ENCODE measurements around a stretch of chr5.

DNA sequence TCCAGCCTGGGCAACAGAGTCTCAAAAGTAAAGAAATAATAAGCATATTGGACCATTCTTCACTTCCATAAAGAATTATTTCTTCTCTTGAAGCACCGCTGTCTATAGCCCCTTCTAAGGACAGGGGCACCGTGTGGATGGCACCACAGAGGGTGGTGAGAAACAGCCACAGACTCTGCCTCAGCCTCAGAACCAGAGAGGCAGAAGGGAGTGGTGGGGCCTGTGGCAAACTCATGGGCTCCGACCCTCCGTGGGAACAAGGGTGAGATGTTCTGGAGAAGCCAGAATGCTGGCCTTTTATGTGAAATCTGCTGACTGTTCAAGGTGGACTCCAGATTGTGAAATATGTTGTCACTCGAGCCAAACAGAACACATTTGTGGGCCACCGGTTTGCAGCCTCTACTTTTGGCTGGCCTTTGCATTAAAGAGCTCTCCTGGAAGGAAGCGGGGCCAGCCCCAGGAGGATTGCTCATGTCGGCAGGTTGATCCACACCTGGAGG is 62.3 kb downstream of the ERGIC1 start:
- RRBS: no CpG with 5 or more reads among the region's 8 CpGs

DNA sequence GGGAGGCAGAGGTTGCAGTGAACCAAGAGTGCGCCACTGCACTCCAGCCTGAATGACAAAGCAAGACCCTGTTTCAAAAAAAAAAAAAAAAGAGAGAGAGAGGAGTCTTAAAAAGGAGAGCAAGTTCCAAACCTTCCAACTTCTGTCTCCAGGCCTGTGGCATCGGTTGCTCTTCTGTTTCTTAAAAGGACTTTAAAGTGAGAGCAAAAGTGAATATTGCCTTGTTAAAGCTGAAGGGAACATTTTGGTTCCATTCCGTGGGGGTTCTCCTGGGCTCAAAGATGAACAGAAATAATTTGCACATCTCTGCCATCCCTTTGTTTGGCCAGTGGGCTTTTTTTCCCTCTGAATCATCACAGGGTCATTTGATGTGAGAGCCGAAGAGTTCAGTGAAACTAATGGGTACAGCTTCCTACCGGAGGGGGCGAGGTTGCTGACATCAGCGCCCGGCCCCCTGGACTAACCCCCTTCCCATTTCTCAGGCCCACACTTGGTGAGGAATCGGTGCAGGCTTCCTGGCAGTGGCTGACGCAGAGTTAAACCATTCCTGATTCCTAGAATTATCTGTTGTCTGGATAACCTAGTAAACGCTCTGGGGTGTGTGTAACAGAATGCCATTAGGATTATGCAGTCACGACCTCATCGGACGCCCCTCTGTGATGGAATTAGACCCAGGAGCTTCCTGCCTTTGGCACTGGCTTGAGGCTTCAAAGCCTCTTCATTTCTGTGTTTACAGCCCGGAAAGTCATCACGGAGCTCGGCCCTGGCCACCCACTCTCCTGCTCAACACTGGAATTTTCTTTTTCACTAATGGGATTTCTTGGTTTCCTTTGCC is 61.7 kb upstream of the RPL26L1 start:
- RRBS: no CpG with 5 or more reads among the region's 17 CpGs

DNA sequence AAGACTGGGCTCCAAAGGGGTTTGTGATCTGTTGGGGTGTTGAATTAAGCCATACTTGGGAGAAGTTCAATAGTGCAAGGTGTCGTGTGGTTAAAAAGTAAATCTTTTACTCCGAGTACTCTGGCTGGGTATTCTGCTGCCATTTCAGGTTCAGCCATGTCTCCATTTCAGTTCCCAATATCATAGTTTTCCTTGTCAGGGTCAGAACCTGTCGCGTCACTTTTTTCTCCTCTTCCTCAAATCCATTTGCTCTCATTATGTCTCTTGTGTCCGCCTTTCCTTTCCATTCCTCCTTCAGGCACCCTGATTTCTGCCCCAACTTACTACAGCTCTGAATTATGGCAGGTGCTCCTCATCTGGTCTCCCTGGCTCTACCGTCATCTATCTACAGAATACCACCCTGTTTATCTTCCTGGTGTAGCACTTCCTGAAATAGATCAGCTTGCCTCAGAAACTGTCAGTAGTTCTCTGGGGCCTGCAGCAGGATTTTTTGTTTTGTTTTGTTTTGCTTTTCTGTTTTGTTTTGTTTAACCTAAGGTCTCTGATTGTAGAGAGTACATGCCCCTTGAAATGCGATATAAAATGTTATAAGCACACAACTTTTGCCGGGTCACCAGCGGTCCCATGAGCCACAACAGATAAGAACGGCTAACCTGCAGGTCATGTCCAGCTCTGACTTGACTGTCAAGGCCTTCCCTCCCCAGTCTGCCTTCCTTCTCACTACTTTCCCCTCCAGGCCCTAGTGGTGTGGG is 26.8 kb upstream of the CREBRF start:
- RRBS: no CpG with 5 or more reads among the region's 10 CpGs

GRCh38 chr5:173035452-173035793 is 20.7 kb upstream of the CREBRF start:
- RRBS: no CpG with 5 or more reads among the region's 3 CpGs

- RRBS: no CpG with 5 or more reads among the region's 6 CpGs
Observed at GRCh38 chr5:173104092-173104676, 40.1 kb upstream of the BNIP1 start.

- RRBS: no CpG with 5 or more reads among the region's 10 CpGs
Observed at GRCh38 chr5:173320308-173320819, 7.8 kb downstream of the STC2 start.

- RRBS: no CpG with 5 or more reads among the region's 16 CpGs
Observed at GRCh38 chr5:173331825-173332312, 3.7 kb upstream of the STC2 start.

DNA sequence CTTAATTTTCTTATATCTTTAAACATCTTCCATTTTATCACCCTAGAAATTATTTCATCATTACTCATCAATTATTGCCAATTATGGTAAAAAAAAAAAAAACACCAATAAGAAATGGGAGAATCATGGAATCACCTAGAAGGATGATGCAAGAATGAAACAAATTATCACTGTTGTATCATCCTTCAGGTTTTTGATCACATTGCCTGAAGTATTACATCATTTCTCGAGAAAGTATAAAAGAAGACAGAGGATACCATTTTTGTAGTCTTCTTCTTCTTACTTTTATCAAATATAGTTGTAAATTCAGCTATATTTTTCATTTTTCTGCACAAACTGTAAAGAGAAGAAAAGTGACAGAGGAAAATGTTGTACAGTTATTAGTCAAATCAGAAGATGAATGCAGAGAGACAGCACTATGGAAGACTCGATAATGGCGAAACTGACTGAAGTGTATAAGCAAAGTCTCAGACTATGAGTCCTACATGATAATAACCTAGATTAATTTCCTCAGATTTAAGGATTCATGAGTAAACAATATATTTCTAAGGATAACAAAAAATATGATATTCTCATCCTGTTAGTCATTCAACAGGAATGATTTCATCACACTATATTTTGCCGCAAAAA is 5.8 kb upstream of the STC2 start:
- RRBS: no CpG with 5 or more reads among the region's 4 CpGs

- RRBS: 3% methylated on average over 5 of the region's 36 CpGs
Observed at GRCh38 chr5:173887459-173888202, 518 bp upstream of the CPEB4 start.

- RRBS: no CpG with 5 or more reads among the region's 2 CpGs
Observed at GRCh38 chr5:174188310-174188876, 142.9 kb downstream of the NSG2 start.

- RRBS: no CpG with 5 or more reads among the region's 6 CpGs
Observed at GRCh38 chr5:174504446-174504899, 219.9 kb upstream of the MSX2 start.

- RRBS: no CpG with 5 or more reads among the region's 10 CpGs
Observed at GRCh38 chr5:174608405-174608814, 116.0 kb upstream of the MSX2 start.

DNA sequence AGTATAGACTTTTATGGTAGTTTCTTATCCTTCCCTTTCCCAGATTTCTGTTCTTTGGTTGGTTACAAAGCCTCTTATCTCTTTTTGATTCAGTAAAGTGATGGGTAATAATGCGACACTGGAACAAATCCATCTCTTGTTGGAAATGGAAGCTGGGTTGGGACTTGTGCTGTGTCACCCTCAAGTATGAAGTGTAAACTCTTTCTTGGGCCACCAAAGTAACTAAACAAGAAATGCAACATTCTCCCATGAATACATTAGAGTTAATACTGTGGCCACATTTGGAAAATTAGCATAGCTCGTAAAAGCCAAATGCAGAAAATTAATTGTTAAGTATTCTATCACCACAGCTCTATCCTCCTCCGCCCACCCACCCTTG is 3.3 kb downstream of the MSX2 start:
- RRBS: no CpG with 5 or more reads among the region's 3 CpGs

DNA sequence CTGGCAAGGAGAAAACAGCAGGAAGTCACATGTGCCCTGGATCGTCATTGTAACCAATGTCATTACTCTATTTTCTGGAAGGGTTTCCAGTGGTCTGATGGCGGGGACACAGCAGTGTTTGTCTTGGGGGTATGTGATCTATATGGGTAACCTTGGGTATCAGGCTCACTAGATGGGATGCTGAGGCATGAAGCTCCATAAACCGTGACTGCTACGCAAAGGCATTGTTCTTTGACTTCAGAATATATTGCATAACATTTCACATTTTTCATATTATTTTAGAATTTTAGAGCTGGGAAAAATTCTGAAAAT is 263.4 kb downstream of the MSX2 start:
- RRBS: no CpG with 5 or more reads among the region's 4 CpGs

- RRBS: no CpG with 5 or more reads among the region's 15 CpGs
Observed at GRCh38 chr5:175397537-175398047, 46.4 kb downstream of the DRD1 start.

DNA sequence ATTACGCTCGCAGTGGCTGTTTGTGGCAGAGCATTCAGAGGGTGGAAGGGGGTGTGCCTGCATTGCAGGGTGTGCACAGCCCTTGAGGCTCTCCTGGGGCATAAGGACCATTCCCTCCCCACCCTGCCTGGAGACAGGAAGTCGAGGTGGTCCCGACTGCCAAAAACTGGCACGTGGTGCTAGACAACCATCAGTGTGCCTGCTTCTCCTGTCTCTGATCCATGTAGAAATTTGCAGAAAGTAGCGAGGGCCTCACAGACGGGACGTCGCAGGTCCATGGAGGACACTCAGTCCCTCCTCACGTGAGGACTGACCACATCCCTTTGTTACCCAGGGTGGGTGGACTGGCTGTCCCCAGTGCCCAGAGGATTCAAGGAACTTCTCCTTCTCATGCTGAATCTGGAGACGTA is 35.3 kb downstream of the HRH2 start:
- RRBS: no CpG with 5 or more reads among the region's 11 CpGs

DNA sequence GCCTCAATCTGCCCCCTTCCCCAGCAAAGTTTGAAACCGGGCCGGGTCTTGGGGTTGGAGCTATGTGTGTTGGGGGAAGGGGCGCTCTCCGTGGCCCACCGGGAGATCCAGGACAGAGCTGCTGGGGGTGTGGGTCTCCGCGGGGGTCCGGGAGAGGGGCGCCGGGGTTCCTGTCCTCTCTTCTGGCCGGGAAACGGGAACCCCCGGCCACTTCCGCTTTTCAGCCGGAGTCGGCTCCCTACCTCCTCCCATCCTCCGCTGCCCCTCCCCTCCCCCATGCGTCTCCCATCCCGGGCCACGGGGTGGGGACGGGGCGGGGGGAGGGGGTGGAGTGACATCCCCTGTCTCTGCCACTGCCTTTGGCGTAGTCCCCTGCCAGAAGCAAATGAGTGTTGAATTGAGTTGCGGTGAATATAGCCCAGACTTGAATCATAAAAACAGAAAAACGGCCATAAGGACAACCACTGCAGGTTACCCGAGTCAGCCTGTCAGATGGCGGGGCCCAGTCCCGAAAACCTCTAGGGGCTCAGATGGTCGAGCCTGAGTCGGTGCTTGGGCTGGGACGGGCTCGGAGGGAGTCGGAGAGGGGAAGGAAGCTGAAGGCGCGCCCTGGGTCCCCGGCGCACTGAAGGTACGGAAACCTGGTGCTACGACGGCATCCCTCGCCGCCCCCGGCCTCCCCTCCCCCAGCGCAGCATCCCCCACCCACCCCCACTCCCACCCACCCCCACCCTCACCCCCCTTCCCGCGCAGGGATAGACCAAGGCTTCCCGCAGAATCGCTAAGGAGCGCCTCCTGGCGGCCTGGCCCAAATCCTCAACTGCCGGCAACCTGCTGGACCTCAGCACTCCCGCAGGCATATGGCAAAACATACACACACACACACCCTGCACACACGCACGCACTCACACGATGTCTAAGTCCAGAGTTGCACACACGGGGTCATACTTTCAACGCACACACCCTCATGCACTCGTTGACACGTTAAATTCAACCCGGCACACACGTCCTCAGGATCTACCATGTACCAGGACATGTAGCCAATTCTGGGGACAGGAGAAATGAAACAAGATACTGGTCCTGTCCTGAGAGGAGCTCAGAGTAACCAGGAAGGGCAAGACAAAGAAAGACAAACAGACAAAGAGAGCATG is 1.4 kb downstream of the CPLX2 start:
- RRBS: 13% methylated on average over 21 of the region's 61 CpGs

DNA sequence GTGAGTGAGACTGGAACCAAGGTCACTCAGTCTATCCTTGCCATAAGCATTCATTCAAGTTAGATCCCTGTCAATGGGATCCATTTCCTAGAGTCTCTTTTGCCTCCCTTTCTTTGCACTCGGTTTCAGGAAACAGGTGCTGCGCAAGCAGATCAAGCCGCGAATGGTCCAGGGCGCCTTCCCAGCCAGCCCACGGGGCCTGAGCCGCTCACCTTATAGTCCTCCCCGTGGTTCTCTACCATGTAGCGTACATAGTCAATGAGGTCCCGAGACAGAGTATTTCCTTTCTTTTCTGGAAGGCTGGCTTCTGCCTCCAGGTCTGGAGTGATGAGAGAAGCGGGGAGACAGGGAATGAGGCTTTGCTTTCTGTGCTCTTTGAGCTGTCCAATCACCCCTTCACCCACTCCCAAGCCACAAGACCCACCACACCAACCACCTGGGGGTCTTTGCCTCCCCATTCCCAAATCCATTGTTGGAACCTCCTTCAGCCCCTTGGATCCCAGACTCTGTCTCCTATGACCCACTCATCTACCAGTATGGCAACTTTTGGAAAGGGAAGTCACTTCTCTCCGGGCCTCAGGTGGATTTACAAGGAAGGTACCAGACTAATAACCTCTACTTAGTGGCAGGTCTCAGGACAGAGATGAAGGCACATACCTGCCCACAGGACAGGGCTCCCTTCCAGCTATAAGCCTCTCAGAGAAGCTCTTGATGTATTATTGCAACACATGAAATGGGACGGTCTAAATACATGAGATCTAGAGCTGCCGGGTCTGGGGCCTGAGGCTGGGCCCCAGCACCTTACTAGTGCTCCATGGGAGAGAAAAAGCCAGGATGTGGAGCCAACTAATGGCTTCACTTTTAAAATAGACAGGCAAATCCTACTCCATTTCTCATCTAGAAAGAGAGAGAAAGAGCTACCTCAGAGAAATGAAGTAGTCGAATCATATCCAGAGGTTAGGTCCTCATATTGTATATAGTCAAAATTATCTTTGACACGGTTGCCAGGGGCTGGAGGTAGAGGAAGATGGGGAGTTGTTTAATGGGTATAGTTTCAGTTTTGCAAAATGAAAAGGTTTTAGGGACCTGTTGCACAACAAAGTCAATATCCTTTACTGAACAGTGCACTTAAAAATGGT is 3.0 kb downstream of the NOP16 start:
- RRBS: no CpG with 5 or more reads among the region's 16 CpGs

- RRBS: no CpG with 5 or more reads among the region's 13 CpGs
Observed at GRCh38 chr5:176406476-176407206, 9.7 kb downstream of the CLTB start.

Measured in OVCAR3 (cell line).